ENCODE measurements around a stretch of chr11.

DNA sequence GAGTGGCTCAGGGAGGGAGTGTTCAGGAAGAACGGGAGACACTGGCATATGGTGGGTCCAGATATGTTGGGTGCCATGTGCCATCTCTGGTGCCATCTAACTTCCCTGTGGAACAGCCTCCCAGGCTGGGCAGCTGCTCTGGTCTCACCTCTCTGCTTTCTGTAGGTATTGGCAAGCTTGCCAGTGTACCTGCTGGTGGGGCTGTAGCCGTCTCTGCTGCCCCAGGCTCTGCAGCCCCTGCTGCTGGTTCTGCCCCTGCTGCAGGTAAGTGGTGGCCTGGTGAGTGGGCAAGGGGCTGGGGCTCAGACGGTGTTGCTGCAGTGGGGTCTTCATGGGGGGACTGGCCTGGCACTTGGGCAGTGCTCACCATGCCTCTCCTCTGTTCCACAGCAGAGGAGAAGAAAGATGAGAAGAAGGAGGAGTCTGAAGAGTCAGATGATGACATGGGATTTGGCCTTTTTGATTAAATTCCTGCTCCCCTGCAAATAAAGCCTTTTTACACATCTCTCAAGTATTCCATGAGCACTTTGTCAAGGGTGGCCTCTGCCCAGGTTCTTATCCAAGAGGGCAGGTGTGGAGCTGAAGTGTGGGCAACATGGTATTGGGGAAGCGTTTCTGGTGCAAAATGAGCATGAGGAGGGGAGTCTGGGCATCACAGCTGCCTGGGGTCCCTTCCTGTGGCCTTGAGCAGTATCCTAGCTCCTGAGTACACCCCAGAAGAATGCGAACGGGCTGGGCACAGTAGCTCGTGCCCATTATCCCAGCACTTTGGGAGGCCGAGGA lies 2.8 kb downstream of the RPLP2 start:
- RRBS: no CpG with 5 or more reads among the region's 8 CpGs

- RRBS: no CpG with 5 or more reads among the region's 15 CpGs
Observed at GRCh38 chr11:836044-836511, 3.3 kb downstream of the CD151 start.

GRCh38 chr11:854951-855748 lies 12.5 kb downstream of the TSPAN4 start:
- RRBS: 51% methylated on average over 2 of the region's 23 CpGs

DNA sequence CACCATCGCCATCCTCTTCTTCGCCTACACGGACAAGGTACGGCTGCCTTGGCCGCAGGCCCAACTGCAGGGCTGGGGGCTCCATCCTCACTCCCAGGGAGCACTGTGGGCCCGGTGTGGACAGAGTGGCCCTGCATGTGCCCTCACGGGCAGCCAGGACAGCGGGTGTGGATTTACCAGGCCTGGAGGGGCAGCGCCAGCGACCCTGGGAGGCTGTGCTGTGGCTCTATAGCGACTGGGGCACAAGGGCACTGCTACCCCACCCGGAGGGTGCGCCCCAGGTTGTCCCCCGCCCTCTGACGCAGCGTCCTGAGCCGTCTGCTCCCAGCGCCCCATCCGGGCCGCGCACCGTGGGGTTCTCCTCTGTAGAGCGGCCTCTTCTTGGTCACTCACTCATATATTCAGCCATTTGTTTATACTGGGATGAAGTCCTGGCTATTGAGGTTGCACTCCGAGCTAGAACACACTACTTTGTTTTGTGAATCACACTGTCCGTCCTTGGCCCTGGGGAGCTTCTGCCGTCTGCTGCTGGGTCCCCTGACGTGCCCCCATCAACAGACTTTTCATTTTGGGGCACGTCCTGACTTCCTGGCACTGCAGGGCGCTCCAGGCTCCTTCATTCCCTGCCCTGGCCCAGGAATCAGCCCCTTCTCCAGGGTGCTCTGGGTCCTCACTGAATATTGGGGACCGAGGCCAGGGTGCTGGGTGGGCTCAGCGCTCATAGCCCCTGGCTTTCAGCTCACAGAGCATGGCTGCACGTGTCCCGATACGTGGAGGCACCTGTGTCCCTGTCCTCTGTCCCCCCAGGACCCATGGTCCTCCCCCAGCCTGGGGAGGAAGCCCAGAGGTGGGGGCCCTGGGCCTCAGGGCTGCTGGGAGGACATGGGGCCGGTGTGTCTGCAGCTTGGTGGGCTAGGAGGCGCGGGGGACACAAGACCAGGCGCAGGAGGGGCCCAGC lies 22.1 kb downstream of the TSPAN4 start:
- RRBS: 50% methylated on average over 13 of the region's 38 CpGs

- RRBS: no CpG with 5 or more reads among the region's 18 CpGs
Observed at GRCh38 chr11:910526-910694, 200 bp downstream of the CHID1 start.

DNA sequence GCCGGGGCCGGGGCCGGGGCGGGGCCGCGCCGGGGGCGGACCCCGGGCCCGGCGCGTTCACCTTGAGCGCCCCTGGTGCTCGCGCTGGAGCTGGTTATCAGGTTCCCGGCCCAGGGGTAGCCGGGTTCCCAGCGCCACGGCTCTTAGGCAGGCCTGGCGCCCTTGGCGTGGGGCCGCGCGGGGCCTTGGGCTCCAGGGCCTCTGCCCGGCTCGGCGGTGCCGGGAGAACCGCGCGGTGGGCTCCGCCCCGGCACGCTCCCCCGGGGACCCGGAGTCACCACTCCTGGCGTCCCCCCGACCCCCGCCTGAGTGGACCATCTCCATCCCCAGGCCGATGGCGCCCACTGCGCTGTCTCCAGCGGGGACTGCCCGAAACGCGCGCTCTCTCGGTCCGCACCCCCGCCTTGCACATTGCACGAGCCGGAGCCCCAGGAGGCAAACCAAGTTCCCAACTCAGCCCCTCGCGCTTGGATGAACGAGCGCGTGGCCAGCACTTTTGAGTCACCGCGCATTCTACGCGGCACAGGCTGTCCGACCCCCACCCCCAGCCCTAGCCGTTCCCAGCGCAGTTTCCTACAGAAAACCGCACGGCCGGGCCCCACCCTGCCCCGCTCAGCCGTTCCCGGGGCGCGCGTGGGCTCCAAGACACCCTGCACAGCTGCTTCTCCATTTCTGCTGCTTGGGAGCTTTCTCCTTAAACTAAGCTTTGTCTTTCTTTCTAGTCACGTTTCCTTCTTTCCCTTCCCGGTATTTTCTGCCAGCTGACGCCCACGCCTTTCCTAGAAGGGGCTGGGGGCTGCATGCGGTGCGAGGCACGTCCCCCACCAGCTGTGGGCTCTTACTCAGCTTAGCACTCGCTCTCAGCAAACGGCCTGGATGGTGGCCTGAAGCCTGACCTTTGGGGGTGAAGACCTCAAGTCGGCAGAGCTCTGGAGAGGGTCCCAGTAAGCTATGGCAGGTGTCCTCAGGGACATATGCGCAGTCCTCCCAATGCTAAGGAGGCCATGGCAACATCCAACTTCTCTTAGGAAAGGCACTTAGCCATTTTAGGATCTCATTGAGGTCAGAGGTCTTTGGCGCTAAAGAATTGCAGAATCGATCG lies 689 bp upstream of the CHID1 start:
- RRBS: 2% methylated on average over 14 of the region's 87 CpGs

DNA sequence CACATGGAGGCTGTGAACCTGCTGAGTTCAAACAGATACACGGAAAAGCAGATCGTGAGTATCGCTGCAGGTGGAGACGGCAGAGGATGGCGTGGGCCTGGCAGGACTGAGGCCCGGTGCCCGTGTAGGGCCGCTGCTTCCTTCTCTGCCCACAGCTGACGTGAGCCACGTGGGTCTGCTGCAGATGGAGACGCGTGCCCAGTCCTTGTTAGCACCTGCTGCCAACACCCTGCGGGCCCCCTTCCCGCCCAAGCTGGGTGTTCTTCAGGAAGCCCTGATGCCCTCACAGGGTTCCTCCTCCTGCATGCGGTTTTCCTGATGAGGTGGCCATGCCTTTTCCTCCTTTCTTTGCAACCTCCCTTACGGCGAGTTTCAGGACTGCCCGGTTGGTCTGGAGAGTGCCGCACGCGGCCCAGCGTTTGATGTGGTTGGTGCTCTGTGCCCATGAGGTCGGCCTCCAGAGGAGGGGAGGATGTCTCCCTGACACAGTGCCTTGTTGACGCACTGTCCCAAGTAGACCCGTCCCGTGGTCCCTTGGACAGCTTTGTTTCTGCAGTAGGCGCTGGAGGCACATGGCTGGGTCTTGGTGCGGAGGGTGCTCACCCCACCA lies 44.7 kb downstream of the AP2A2 start:
- RRBS: no CpG with 5 or more reads among the region's 28 CpGs

- RRBS: no CpG with 5 or more reads among the region's 14 CpGs
Observed at GRCh38 chr11:981772-982242, 54.7 kb downstream of the MUC6 start.

DNA sequence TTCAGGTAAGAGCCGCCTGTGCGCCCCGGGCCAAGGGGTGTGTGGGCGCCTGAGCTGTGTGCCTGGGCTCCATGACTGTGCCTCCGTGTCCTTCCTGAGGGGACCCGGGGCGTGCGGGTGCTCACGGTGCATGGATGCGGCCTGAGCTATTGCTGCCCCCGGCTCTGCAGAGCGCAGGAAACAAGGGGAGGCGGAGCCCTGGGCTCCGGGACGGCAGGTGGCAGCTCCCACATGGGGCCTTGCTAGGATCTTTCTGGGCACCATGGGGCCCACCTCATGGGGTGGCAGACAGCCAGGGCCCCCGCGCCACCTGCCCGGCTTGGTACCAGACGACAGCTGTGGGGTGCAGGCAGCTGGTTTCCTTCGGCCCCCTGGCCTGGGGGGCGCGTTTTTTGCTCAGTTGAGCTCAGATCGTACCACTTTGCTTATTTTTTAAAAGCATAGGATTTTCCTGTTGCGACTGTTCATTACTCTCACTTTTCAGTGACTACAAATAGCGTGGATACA lies 28.3 kb downstream of the MUC6 start:
- RRBS: 94% methylated on average over 12 of the region's 25 CpGs

DNA sequence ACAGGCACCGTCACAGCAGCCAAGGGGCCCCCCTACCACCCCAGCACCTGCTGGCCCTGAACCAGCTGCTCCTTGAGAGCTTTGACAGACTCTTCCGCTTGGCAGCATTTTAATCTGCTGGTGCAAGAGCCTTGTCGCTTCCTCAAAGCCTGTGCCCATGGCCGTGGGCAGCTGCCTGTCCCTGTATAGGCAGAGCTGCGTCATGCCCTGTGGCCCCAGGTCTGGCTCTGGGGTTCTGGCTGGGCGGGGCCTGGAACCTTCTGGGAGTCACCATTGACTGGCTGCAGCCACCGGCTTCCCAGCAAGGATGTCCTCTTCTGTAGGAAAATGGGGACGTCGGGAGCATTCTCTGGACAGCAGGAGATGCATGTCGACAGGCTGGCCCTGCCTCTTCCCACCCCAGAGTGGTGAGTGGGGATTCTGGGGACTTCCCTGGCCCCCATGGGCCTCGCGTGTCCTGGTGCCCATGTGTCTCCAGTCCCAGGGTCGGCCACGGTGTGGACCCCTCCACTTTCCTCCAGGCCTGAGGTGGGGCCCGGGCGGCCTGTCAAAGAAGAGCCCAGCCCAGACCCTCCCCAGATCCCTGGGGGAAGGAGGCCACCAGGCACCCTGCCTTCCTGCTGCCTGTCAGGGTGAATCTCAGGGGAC lies 13.2 kb upstream of the MUC6 start:
- RRBS: no CpG with 5 or more reads among the region's 16 CpGs

- RRBS: 57% methylated on average over 7 of the region's 26 CpGs
Observed at GRCh38 chr11:1053919-1054822, 17.7 kb upstream of the MUC6 start.

DNA sequence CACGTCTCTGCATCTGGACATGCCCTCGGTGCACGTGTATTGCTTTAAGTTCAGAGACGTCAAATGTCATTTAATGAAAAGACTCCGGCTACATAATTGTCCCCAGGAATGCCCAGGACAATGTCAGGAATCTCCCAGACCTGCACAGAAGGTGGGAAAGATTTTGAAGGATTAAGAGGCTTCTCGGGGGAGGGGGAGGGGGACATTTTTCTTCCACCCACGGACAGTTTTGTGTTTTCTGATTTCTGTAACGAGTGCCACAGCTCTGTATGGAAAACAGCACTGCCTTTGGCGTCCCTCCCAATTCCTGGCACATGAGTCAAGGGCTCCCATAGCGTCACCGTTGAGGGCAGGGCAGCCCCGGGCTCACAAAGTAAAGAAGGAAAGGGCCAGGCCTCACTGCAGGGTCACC lies 24.2 kb upstream of the MUC6 start:
- RRBS: no CpG with 5 or more reads among the region's 12 CpGs

- RRBS: 6% methylated on average over 2 of the region's 9 CpGs
Observed at GRCh38 chr11:1074403-1074721, 37.8 kb upstream of the MUC6 start.

DNA sequence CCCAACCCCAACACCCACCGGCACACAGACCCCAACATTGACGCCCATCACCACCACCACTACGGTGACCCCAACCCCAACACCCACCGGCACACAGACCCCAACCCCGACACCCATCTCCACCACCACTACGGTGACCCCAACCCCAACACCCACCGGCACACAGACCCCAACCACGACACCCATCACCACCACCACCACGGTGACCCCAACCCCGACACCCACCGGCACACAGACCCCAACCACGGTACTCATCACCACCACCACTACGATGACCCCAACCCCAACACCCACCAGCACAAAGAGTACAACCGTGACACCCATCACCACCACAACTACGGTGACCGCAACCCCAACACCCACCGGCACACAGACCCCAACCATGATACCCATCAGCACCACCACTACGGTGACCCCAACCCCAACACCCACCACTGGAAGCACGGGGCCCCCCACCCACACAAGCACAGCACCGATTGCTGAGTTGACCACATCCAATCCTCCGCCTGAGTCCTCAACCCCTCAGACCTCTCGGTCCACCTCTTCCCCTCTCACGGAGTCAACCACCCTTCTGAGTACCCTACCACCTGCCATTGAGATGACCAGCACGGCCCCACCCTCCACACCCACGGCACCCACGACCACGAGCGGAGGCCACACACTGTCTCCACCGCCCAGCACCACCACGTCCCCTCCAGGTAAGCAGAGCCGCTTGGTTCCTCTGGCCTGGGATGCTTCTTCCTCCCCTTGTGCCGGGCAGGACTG lies 58.2 kb upstream of the MUC5AC start:
- RRBS: no CpG with 5 or more reads among the region's 32 CpGs

DNA sequence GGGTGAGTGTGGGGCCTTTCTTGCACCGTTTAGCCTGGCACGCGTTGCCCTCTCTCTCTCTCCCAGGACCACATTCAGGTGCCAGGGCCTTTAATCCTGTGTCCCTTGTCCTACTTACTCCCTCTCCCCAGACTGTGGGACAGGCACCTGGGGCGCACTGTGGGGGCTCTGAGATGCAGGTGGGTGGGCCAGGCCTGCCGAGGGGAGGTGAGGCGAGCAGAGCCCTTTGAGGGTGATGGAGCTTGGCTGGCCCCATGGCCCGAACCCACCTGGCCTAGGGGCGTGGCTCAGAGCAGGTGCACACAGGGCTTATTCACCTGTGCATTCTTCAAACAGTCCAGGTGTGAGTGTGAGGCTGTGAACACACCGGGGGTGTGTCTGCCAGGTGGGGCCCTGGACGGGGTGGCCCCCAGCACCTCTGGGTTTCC lies 9.1 kb upstream of the MUC5AC start:
- RRBS: no CpG with 5 or more reads among the region's 10 CpGs

DNA sequence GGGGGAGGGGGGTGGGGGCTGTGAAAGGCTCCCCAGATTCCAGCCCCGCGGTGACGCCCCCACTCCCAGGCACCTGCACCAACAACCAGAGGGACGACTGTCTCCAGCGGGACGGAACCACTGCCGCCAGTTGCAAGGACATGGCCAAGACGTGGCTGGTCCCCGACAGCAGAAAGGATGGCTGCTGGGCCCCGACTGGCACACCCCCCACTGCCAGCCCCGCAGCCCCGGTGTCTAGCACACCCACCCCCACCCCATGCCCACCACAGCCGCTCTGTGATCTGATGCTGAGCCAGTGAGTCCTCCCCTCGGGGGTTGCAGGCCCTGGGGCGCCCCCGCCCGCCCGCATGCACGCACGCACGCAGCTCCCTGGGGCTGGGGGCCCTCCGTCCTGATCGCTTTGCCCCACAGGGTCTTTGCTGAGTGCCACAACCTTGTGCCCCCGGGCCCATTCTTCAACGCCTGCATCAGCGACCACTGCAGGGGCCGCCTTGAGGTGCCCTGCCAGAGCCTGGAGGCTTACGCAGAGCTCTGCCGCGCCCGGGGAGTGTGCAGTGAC lies 32.2 kb downstream of the MUC5B start:
- RRBS: 60% methylated on average over 4 of the region's 31 CpGs

DNA sequence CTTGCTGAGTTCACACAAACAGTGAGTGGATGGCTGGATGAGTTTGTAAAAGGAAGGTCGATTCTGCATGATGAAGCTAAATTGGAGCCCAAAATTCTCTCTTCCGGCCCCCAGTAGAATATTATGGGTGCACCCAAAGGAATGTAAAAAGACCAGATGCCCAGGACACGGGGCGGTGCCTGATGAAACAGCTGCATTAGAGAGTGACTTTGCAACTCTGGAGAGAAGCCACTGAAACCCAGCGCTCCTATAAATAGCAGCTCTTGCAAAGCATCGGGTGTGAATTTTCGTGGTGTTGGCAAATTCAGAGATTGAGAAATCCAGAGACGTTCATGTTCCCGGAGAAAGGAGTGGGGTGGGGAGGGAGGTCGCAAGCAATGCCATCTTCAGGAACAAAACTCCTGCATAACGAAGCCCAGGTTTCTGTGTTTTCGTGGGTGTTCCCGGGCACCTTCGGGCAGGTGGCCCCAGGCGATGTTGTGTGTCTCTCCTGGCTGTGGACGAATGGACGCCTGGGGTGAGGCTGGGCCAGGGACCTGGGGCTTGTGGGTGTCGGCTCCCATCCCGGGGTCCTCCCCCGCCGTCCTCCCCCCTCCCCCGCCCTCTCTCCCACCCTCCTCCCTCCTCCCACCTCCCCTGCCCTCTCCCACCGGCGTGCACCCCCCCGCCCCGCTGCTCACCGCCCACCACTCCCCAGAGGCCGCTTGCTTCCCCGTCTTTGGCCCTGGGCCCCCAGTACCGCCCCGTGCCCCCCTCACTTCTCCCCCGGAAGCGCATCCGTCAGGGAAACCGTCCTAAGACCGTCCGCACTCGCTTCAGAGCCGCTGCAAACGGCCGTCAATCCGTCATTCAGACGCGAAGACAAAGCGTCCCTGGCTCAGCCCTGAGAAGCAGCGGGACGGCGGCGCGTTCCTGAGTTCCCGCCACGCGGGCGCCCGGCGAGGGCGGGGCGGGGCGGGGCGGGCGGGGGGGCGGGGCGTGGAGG lies 26.6 kb upstream of the TOLLIP start:
- RRBS: 0% methylated on average over 3 of the region's 63 CpGs

DNA sequence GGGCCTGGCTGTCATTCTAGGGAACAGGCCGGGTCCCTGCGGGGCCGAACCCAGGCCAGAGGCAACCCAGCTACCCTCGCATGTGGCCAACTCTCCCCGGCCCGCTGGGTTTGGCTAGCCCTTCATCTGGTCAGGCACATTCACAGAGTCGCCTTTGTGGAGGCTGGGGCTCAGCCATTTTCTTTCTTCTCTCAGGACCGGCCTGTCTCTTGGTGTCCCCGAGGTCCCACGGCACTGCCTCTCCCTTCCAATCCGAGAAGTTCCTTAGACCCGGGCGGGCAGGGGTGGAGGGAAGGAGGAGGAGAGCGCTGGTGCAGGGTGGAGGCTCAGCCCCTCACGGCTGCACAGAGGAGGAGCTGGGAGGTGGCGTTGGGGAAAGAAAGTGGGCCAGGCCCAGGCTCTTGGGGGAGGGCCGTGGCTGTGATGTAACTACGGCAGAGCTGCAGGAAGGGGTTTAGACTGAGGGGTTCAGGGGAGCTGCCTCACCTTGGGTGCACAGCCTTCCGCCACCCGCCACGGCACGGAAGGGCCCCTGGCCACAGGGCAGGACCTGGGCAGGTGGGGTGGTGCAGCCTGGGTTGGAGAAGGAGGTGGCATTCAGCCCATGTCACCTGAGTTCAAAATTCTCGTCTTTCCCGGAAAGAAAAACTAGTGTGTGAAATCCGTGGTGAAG lies 1.5 kb downstream of the BRSK2 start:
- RRBS: 14% methylated on average over 10 of the region's 25 CpGs

DNA sequence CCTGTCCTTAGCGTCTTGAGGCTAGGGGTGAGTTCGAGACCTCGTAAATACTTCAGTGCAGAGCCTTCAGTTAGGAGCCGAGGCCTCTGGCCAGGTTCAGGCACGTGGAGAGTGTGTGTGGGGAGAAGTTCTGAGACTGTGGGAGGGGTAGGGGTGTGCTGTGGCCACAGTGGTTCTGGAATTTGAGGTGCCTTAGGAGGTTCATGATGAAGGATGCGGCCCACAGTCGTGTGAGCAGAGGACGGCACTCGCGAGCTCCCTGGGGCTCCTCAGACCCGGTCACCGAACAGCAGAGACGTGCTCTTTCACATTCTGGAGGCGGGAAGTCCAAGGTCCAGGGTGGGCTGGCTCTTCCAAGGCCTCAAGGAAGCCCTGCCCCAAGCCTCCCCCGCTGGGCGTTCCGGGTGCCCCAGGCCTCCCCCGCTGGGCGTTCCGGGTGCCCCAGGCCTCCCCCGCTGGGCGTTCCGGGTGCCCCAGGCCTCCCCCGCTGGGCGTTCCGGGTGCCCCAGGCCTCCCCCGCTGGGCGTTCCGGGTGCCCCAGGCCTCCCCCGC lies 33.6 kb downstream of the BRSK2 start:
- RRBS: no CpG with 5 or more reads among the region's 30 CpGs

DNA sequence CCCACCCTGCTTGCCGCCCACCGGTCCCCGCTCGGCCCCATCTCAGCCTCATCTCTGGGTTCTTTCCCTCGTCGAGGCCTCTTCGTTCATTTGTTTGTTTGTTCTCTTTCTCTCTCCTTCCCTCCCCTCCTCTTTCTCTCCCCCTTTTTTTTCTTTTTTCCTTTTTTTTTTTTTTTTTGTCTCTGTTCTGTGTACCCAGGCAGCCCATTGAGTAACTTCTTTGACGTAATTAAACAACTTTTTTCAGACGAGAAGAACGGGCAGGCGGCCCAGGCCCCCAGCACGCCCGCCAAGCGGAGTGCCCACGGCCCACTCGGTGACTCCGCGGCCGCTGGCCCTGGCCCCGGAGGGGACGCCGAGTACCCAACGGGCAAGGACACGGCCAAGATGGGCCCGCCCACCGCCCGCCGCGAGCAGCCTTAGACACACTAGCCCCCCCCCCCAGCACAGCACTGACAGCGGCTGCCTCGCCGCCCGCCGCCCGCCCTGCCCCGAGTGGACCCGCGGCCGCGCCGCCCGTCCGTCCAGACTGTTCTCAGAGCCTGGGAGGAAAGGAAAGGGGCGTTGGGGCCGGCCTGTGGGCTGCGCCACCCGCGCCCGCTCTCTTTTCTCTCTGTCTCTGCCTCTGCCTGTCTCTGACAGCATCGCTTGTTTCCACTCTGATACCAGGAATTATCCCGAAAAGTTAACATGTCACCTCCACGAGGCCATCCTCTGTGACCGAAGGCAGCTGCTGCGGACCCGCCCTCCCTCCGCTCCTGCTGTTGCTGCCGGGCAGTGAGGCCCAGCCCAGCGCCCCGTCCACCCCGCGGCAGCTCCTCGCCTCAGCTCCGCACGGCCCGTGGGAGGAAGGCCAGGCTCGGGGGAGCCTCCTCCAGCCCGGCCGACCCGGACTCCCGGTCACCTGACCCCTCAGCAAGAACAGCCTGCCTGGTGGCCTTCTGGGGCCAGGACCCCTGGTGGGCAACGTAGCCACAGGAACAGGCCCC lies 26.0 kb downstream of the MOB2 start:
- RRBS: no CpG with 5 or more reads among the region's 71 CpGs

All from amniotic epithelial cell (primary cell).